Foreskin fibroblast (primary cell): ENCODE data around the gene ZDHHC11B.

DNA sequence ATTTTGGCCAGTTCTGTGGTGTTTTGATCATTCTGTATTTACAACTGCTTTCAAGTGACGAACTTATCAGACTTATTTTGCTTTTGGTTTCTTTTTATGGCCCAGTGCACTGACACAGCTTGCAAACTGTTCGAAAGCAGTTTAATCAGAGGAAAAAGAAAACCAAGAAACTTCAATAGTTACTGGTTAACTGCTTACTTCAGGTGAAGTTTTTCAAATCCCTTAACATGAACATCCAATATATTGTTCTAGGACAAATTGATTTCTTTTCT lies 2.0 kb downstream of the SDHA start:
- RRBS, result no CpG with 5 or more reads among the region's 2 CpGs

DNA sequence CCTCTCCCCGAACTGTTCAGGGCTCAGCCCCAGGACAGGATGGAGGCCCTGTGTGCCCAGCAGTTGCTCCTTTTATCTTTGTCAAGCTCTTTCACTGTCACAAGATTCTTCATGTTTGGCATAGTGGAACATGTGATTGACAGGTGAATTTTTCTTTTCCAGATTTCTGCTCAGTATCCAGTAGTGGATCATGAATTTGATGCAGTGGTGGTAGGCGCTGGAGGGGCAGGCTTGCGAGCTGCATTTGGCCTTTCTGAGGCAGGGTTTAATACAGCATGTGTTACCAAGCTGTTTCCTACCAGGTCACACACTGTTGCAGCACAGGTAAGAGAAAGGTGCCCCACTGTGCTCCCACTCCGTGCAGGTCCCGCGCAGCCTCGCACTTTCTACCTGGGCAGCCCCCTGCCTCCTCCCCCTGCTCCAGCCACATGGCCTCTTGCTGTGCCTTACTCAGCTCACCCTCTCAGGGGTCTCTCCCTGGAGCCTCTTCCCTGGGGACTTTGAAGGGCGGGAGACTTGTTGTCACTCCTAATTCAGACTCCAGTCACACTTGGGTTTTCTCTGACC lies 6.2 kb downstream of the SDHA start:
- RRBS, result no CpG with 5 or more reads among the region's 8 CpGs

- RRBS, result no CpG with 5 or more reads among the region's 26 CpGs
Observed at GRCh38 chr5:448088-448915, 5.3 kb downstream of the EXOC3 start.

GRCh38 chr5:472873-473407 lies 30.0 kb downstream of the EXOC3 start:
- RRBS, result 1% methylated on average over 33 of the region's 96 CpGs

DNA sequence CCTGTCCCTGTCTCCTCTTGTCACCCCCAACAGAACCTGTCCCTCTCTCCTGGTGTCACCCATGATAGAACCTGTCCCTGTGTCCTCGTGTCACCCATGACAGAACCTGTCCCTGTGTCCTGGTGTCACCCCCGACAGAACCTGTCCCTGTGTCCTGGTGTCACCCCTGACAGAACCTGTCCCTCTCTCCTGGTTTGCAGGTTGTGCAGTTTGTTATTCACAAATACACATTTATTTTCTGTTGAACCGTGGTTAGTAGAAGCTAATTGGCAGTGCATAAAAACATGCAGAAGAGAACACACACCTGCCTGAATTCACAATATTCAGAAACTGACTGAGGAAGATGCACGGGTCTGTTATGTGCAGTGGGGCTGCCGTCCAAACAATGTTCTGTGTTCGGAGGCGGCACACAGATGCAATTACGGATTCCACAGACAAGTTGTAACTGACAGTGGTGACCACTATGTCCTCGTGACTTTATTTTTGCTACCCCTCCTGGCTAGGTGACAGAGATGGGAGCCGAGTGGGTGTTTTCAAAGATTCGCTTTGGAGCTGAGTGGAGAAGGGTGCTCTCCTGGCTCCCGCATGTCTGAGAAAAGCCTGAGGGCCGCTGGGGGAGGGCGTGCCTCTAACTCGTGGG lies 31.7 kb downstream of the TPPP start:
- RRBS, result no CpG with 5 or more reads among the region's 15 CpGs

- RRBS, result no CpG with 5 or more reads among the region's 16 CpGs
Observed at GRCh38 chr5:751301-751676, 33.2 kb downstream of the ZDHHC11B start.

- RRBS, result 1% methylated on average over 12 of the region's 105 CpGs
Observed at GRCh38 chr5:784487-785333, at the start of gene ZDHHC11B. ZDHHC11B (minus strand) TSS chr5:784729.

DNA sequence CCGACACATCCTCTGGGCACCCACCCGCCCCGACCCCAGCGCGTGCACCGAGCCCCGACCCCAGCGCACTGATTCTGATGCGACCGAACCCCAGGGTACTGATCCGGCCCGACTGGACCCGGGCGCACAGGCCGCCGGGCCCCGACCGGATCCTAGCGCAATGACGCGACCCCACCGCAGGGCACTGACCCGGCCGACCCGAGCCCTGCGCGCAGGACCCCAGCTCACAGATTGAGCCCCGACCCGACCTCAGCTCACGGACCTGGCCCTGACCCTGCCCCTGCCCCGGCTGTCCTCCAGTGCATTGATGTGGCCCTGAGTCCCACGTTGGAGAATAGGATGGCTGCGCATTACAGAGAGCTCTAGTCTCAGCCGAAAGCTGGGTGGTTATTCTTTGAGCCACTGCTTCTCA lies 428 bp downstream of the TRIP13 start:
- RRBS, result 2% methylated on average over 17 of the region's 34 CpGs

DNA sequence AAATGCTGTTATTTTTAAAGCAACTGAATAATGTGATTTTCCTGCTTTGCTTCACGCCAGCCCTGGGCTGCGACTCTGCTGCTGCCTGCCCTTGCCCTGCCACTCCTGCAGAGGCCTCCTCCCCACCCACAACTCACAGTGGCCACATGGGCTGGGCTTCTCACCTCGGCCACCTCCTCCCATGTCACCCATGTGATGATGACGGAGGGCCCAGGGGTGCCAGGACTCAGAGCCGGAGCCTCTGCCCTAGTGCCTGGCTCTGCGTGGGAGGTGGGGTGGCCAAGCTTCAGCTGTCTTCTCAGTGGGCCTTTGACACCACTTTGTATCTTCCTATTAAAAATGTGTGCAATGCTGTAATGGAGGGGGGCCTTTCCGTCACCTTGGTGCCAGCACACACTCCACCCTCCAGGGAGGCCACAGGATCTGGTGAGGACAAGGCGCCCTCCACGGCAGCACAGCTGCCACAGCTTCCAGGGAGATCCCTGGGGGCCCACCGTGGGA lies 48.0 kb upstream of the NKD2 start:
- RRBS, result no CpG with 5 or more reads among the region's 10 CpGs

DNA sequence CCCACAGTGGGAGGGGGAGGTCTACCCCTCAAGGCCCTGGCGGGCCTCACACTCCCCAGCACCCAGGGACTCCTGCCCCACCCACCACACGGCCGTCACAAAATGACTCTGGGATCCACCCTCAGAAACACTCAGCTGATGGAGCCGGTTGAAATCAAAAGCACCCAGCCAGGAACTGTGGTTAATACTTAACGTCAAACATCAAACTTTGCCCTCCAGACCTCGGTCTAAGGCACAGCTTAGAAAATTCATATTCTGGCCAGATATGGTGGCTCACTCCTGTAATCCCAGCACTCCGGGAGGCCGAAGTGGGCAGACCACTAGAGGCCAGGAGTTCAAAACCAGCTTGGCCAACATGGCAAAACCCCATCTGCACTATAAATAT lies 6.0 kb downstream of the SLC12A7 start:
- RRBS, result no CpG with 5 or more reads among the region's 8 CpGs

DNA sequence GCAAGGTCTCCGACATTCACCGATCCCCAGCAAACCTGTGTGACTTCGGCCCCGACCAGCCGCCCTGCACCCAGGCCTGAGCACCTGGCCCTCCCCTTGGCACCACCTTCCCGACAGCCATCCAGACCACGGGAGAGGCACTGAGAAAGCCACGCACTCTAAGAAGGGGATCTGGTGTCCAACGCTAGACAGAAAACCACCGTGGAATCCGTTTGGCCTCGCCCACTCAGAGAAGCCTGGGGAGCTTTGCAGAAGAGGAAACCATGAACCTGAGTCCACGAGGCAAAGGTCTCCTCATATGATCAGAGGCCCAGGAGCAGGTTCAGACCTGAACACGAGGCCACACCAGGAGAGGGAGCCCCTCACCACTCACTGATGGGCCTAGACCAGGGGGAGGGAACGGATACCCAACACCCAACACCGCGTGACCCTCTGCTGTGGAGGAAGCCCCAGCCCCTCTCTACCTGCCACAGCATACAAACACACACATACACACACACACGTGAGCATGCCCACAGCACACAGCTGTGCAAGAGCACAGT lies 4.3 kb downstream of the SLC12A7 start:
- RRBS, result no CpG with 5 or more reads among the region's 18 CpGs

DNA sequence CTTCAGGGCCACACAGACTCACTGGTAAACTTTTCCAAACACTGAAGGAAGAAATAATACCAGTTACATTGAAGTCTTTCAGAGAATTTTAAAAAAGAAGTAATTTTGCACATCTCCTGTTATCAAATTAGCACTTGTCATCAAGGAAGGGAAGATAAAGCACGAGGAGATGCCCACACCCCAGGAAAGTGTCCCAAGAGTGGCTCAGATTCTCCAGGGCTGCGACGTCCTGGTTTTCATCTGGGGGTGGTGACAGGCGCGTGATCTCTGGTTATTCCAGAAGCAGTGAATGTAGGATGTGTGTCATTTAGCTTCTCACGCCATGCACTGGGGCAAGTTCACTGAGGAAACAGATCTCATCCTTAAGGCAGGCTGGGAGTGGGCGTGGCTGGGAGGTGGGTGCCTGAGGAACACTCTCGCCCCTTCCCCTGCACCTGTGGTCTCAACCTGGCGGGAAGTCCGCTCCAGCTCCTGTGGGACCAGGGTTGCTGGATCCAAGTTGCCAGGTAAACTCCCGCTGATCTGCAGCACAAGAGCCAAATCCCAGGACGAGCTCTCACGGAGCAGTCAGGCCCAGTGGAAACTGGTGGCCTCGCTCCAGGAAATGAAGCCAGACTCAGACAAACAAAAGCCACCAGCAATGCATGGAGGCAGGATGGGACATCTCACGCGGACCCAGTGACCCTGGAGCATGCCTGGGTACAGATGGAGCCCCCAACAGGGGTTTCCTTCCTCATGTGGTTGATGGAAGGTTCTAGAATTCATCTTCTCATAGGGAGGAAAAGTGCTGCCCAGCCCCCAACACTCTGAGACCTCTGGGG lies 16.1 kb upstream of the SLC12A7 start:
- RRBS, result no CpG with 5 or more reads among the region's 16 CpGs

DNA sequence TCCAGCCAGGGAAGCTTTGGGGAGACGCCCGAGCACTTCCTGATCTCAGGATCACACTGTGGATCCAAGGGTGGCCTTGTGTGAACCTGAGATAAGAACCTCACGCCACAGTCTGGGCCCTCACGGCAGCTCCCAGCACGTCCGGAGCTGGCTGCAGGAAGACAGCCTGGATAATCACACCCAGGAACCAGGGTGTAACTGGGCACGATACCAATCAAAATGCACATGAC lies 14.3 kb downstream of the SLC6A18 start:
- RRBS, result no CpG with 5 or more reads among the region's 7 CpGs

DNA sequence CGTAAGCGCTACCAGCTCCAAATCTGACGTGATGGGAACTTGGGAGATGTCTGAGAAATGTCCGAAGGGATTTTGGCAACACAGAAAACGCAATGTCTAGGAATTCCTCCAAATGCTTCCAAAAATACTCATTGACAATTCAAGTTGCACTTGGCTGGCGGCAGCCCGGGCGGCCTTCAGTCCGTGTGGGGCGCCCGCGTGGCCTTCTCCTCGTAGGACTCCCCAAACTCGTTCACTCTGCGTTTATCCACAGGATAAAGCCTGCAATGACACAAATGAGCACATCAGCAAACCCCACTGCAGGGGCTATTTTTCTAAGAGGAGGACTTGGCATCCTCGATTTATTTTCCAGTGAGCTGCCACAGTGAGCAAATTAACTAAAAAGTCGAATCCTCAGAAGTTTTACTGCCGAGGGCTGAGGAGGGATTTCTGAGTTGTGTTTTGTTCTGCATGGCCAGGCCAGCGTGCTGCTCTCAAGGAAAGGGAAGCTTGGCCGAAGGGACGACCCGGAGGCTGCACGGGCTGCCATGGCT lies 23.4 kb upstream of the TERT start:
- RRBS, result 100% methylated on average over 2 of the region's 23 CpGs

DNA sequence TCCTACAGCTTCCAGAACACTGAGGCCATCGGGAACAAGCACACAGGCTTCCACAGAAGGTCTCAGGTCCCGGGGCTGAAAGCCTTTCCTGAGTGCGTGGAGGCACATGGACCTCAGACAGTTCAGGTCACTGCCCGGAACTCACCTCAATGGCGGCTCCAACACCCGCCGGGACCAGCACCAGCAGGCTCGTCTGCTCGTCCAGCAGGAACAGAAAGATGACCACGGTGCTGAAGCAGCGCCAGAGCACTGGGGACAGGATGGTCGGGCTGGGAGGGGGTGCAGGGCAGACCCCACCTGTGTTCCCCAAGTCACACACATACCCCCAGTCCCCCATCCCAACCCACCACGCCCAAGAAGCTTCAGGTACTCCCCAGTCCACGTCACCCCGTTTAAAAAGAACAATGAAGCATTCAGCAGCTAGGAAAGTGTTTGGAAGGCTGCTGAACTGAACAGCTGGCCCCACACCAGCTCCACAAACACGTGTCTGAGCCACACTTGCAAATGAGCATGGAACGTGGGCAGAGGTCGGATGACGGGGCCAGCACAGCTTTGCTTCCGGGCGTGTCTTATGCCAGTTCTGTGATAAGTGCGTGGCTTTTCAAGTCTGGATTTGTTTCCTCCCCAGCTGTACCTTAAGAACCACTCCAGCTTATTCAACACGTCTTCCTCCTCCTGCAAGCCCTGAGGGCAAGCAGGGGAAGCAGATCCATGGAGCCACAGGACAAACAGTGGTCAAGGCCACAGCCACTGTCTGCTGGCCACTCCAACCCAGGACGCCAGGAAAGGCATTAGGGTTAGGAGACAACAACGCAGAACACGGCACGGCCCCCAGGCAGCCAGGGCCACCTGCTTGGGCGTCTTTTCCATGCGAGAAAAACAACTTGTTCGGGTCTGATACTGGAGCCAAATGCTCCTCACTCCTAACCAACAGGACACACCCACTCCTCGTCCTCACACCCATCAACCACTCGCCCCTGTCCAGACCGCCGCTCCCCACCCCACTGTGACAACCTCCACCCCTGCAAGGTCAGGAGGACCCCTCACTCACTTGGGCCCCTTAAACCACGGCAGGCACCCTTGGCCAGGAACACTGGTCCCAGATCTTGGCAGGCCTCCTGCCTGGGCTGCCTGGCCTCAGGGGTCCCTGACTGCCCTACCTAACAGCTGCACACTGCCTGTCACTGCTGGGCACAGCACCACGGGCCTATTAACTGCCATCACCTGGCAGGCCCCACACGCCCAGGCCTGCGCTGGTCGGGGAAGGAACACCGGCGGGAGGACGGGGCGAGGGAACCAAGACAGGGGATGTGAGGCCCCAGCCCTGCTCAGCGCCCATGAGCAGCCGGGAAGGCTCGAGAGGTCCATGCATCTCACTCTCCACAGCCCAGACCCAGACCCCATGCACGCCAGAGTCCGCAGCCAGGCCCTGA lies 14.2 kb downstream of the CLPTM1L start:
- RRBS, result 98% methylated on average over 9 of the region's 48 CpGs

GRCh38 chr5:1467519-1468248 lies 22.4 kb upstream of the SLC6A3 start:
- RRBS, result 76% methylated on average over 8 of the region's 42 CpGs

- RRBS, result 62% methylated on average over 4 of the region's 19 CpGs
Observed at GRCh38 chr5:1497290-1497967, 26.3 kb downstream of the LPCAT1 start.

GRCh38 chr5:1507537-1508442 lies 16.0 kb downstream of the LPCAT1 start:
- RRBS, result 14% methylated on average over 1 of the region's 32 CpGs

- RRBS, result no CpG with 5 or more reads among the region's 31 CpGs
Observed at GRCh38 chr5:1521579-1522727, 1.8 kb downstream of the LPCAT1 start.

- RRBS, result 2% methylated on average over 32 of the region's 54 CpGs
Observed at GRCh38 chr5:1522728-1523432, 880 bp downstream of the LPCAT1 start.